ENCODE results near the genes STK40, RSPO1 and POU3F1.

GRCh38 chr1:36180067-36180583, 24.2 kb downstream of the MAP7D1 start:
- RRBS, result no CpG with 5 or more reads among the region's 6 CpGs

DNA sequence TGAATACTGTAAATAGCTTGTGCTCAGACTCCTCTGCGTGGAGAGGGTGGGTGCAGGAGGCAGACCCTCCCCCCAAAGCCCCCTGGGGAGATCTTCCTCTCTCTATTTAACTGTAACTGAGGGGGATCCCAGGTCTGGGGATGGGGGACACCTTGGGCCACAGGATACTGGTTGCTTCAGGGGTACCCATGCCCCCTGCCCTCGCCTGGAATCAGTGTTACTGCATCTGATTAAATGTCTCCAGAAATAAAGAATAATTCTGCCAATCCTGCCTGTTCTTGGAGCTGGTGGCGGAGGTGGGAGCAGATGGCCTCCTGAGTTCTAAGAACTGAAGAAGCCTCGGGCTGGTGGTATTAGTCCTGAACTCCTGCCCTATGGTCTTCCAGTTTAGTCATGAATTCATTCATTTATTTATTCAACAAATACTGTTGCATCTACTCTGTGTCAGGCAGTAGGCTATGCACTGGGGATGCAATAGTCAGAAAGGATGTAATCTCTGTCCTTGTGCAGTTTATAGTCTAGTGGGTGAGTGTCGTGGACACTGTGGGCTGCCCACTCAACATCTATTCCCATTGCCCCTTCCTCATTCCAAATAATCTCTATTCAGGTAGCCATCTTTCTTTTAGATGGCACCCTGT, 24.7 kb downstream of the MAP7D1 start:
- RRBS, result no CpG with 5 or more reads among the region's 5 CpGs

GRCh38 chr1:36200007-36200710, 24.1 kb upstream of the THRAP3 start:
- RRBS, result no CpG with 5 or more reads among the region's 11 CpGs

GRCh38 chr1:36223045-36223318, 1.3 kb upstream of the THRAP3 start:
- RRBS, result no CpG with 5 or more reads among the region's 9 CpGs

DNA sequence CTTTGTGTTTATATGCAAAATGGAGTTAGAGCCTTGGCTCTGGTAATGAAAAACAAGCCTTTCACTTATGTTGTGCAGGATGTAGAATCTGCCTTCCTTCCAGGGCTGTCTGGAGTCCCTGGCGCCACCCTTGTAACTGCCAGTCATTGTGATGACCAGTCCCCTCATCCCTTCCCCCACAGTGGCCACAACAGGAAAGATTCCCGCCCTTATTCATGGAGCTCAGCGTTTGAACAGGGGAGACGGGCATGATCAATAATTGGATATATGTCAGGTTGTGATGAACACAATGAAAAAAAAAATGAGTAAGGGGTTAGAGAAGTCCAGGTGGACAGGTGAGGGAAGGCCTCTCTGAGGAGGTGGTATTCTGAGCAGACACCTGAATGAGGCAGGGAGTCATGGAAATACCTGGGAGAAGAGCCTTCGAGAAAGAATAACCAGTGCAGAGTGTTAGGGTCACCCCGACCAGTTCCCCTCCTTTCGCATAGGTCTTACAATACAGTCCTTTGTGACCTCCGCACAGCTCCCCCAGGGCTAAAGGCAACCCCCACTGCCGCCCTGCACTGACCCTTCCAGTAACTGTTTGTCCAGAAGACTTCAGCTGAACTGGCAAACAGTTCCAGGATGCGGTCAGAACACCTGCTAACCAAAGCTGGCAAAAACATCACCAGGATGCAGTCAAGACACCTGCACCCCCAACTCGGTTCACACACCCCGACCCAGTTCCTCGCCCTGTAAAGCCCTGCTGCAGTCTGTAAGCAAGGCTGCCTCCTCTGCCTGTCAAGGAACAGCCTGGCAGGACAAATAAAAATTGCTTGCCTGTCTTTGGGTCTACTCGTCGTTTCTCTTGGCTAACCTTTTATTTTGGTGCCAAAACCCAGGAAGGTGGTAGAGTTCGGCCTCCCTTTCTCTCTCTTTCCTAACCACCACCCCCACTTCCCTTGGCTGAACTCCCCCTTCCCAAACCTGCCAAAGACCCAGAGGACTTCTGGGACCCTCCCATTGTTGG, 6.3 kb upstream of the EVA1B start:
- RRBS, result no CpG with 5 or more reads among the region's 16 CpGs

- RRBS, result 2% methylated on average over 7 of the region's 57 CpGs
Measured at GRCh38 chr1:36385548-36386090, at the start of gene STK40. Gene STK40, minus strand, starts transcription at chr1:36385924.

- RRBS, result 15% methylated on average over 4 of the region's 22 CpGs
Measured at GRCh38 chr1:36400763-36401426, 3.2 kb upstream of the LSM10 start.

DNA sequence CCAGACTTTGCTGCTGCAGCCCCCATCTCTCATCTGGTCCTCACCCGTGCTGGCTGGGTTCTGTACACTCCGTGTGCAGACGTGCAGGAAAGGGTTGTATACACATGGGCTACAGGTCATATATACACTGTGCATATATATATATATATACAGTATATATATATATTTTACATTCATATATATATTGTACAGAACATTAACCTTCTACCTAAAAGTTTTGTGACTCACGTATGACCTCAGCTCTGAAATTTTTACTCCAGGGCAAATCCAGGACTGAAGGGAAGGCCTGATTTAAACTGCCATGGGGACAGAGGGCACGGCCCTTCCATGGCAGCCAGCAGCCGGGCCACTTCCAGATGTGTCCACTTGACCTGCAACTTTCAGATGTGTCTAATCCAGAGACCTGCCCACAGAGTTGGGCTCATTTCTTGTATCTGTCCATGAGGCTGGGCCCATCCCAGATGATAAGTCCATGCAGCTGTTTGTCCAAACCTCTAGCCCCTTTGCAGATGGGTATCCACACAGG, 237.1 kb downstream of the GRIK3 start:
- RRBS, result no CpG with 5 or more reads among the region's 6 CpGs

DNA sequence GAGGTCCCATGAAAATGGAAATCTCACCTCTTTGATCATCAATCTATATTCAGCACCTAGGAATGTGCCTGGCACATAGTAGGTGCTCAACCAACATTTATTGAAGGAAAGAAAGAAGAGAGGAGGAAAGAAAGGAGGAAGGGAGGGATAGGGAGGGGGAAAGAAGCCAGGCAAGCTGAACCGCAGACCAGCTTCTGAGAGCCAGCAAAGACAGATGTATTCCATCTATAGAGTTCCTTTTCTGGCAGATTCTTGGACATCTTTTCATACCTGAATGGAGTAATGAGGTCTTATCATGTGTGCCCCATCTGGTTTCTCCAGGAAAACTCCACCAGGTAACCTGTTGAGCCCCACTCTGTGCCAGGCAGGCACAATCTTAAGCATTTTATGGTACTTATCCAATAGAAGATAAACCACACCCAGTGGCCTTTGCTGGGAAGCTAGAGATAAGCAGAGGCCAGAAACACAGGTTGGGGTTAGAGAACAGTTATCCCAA, 20.0 kb downstream of the GRIK3 start:
- RRBS, result no CpG with 5 or more reads among the region's 1 CpG

DNA sequence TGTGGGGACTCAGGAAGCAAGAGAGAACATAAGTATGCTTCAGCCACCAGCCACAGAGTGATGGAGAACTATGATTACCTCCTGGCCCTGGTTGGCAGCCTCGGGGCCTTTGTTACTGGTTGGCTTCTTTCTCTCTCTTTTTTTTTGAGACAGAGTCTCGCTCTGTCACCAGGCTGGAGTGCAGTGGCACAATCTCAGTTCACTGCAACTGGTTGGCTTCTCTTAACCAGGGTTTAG, 29.2 kb upstream of the GRIK3 start:
- RRBS, result no CpG with 5 or more reads among the region's 2 CpGs

DNA sequence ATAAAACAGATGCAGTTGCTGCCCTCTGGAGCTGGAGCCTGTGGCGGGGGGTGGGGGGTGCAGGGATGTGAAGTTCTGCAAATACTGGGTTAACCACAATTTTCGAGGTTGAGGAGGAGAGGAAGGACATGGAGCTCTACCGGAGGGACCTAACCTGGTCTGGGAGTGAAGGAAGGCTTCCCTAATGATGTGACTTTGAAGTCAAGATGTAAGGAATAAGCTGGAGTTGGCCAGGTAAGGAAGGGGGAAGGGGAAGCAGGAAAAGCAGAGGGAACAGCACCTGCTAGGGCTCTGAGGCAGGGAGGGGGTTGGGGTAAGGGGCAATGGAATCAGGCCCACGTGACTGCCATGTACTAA, 95.0 kb upstream of the GRIK3 start:
- RRBS, result no CpG with 5 or more reads among the region's 4 CpGs

DNA sequence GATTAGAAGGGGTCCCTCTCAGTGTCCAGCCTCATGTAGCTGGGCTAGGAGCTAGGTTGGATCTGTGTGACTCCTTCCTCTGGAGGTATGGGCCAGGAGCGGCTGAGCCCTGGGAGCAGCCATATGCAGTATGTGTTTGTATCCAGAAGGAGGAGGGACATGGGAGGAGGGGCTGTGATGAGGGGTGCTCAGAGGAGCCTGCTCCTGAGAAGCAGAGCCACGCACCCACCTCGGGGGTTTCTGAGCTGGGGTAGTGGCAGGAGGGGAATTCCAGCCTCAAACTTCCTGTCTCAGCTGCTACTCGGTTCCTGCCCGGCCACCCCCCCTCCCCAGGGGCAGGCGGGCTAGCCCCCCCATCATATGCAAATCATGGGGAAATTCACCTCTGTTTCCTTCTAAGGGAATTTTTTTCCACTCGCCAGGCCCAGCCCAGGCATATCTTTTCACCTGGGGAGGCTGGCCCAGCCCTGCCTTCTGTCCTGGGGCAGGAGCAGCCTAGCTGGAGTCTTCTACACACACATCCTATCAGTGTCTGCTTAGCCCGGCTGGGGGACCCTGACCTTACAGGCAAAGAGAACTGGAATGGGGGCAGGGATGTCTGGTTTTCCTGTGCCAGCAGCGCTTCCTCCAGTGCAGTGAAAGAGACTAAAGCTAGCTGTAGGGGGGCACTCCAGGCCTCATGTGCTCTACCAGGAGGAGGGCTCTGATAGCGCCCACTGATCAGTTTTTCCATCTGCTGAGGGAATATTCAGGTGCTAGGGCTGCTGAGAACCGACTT, 3.0 kb downstream of the ZC3H12A start:
- RRBS, result no CpG with 5 or more reads among the region's 11 CpGs

DNA sequence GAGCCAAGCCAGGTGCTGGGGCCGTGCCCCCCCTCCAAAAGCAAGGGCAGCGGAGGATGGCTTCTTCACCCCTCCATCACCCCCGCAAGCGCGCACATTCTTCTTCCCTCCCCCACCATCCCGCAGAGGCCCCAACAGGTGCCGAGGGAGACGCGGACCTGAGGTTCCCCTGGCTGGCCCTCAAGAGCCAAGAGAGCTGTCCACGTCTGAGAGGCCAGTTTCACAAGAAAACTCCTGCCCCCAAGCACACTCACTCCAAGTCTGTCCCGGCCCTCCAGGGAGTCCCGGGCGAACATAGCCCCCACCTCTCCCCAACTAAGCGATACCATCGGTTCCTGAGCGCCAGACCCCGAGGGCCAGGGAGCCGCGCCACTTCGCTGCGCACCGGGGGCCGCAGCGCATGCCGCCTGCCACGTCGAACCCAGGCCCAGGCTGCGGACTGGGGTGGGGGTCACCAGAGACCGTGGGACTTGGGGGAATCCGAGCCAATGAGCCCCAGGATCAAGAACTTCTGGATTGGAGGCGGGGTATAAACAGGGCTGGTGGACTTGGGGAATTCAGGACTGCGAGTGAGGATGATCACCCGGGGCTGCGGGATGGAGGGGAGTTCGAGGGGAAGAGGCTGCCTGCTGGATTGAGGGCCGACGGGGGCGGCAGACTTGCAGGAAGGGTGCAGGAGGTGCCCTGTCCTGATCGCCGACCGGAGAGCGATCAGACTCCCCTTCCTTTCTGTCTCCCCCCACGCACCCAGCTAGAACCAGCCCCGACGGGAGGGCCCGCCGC, 780 bp downstream of the RSPO1 start:
- RRBS, result 7% methylated on average over 16 of the region's 47 CpGs

- RRBS, result 2% methylated on average over 51 of the region's 70 CpGs
Measured at GRCh38 chr1:37634504-37635155, at the start of gene RSPO1. Gene RSPO1, minus strand, starts transcription at chr1:37634892.

DNA sequence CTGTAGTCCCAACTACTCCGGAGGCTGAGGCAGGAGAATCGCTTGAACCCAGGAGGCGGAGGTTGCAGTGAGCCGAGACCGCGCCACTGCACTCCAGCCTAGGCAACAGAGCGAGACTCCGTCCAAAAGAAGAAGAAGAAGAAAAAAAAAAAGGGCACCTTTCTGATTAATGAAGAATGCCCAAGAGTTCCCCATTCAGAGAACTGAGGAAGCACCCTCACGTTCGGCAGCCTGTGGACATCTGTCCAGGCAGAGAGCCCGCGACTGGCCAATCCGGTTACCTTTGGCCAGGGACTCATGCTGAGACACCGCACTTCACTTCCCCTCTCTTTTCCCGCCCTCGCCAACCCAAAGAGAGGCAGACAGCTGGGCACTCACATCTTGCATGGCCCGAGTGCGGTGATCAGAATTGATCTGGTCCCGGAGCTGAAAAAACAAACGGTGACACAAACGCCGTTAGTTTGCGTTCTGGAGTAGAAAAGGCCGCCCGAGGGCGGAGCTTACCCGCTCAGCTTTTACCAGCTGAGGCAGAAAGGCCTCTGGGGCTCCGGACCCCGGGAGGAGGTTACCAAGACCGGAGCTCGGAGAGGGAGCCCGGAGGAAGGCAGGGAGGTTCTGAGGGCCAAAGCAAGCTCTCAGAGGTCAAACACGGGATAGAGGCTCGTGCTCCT, 517 bp downstream of the SF3A3 start:
- RRBS, result no CpG with 5 or more reads among the region's 34 CpGs

DNA sequence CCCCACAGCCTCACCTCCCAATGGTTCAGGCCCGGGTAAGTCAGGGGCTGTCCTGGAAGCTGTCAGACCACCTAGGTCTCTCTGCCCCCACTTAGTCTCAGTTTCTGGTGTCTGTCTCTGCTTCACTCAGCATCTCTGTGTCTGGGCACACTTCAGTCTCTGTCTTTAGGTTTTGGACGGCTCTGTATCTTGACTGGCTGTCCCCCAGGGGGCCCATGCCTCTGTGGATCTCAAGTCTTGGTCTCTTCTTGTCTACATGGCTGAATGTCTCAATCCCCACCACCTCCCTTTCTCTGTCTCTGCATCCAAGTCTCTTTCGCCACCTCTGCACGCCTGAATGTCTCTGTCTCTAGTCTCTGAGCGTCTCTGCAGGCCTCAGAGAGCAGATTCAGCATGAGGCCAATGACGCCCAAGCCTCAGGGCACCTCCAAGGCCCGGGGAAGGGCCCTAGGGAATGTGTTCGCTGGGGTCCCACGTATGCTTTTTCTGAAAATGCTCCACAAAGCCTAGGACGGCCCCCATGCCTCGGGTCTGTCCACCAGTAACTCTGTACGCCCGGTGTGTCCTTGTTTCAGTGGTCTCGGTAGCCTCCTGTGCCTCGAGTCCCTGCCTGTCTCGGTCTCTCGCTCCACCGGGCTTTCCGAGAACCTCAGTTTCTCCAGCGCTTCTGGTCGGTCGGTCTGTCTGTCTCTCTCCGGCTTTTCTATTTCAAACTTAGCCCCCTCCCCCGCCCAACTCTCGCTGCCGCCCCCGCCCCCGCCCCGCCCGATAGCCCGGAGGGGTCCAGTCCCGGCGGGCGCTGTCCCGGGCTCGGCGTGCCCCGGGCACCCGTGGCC, 702 bp downstream of the FHL3 start:
- RRBS, result 2% methylated on average over 18 of the region's 39 CpGs

GRCh38 chr1:38021971-38022383, 9.4 kb downstream of the UTP11 start:
- RRBS, result no CpG with 5 or more reads among the region's 5 CpGs

DNA sequence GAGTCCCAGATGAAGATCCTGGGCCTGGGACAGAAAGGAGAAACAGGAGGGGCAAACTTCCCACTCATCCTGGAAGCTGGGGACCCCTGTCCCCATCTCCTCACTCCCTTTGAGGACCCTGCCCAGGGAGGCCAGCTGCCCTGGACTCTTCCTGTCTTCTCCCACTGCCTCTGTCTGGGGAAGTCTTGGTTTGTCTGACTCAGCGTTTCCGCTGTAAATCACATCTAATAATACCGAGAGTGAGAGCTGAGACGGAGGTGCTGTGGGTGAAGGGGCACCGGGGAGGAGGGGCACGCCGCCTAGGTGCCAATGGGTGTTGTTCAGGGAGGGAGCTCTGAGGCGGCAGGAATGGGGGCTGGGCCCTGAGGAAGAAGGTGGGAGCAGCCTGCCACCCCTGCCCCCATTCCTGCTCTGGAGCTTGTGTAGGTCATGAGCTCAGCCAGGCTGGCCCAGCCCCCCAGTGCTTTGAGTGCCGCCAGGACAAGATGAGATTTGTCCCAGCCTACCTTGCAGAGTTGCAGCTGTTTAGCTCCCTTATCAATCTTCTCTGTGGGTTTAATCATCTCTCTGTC, 16.5 kb downstream of the POU3F1 start:
- RRBS, result no CpG with 5 or more reads among the region's 9 CpGs

DNA sequence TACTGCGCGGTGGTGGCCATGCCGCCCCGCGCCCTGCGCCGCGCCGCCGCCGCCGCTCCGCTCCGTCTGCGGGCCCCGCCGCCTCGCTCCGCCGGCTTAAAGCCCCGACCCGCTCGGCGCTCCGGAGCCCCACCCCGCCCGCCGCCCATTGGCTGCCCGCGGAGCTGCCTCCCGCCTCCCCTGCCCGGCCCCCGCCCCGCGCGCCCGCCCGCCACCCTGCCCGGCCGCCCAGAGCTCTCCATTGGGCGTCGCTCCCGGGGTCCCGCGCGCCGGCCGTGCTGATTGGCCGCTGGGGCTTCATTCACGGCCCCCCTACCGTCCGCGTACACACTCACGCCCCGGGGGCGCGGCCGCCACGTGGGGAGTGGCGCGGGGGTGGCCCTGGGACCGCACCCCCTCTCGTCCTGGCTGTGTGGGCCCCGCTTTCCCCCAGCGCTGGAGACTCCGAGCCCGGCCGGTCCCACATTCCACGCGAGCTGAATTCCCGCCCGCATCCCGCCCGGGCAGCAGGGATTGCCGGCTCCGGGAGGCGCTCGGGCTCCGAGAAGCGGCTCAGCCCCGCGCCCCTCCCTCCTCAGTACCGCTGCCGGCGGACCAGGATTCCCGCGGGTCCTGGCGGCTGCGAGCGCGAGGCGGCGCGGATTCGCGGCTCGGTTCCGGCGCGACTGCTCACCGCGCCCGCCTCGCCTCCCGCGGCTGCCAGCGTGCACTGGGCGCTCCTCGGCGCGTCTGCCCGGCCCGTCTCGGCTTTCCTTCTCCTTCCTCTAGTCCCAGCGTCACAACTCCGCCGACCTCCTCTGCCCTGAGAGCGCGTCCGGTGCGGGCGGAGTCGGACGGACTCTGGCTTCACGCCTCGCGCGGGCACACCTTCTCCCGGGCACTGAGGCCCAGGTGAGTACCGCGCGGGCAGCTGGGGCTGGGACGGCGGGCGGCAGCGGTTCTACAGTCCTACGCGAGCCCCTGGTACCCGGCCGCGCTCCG, at the start of gene POU3F1:
TSS of gene POU3F1 (minus strand) at position 70 of the 981 bp plus-strand sequence.
- RRBS, result 2% methylated on average over 107 of the region's 142 CpGs

DNA sequence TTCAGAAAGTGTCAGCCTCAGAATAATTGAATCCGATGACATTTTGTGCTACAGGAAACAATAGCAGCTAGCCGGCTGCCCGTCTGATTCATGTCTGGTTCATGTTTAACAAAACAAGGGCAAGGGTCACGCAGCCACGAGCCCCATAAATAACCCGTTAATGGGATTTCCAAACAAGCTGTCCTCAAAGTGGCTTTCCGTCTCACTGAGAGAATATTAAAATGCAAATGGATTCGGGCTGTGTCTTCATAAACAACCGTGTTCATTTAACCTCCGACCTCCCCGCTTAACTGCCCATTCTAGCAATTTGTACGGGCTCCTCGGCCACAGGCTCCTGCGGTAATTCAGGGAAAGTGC, 200.3 kb upstream of the POU3F1 start:
- RRBS, result no CpG with 5 or more reads among the region's 14 CpGs

All from AG08470 (cell line).